Karpas-422 (cell line): Measurements from ENCODE around the gene CDADC1.

DNA sequence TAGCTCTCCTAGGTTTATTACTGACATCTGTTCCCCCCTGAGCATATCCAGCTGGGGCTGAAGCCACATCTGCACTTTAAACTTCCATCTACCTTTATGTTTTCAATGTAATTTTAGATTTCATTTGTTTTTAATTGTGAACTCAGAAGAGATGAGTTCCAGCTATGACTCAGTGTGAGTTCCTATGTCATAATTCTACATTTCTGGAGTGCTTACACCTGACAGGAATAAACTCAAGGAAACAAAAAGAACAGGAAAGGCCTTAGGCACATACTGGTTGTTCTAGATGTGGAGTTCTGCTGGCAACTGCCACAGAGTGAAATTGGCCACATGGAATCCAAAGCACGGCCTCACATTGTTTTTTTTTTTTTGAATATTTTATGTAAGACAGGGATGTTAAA, 42.5 kb downstream of the LRCH1 start:
- PRO-cap = no peak
- RAMPAGE, long total RNA = no peak

DNA sequence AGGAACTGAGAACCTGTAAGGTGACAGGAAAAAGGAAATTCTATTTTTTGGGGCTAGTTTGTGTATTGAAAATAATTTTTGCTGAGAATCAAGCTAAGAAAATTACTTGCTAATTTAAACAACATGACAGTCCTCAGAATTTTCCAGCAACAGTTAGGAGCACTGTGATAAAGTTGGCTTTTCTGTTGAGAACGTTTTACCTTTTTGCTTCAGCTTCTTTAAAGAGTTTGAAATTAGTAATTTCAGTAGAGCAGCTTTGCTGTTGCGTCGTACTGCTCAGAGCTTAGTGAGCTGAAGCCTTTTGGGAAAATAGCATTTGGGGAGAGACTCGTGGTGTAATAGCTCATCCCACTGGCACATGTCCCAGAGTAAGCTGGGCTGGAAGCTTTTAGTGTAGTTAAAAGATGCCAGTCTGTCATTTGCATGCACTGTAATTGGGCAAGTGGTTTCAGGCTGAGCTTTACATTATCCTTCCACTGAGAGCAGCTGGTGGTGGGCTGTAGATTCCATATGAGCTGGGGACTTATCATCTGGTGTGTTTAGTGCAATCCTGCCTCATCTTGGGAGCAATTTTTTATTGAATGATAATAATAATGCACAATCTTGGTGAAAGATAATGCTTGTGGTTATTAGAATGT, 69.8 kb downstream of the LRCH1 start:
- PRO-cap = no peak
- RAMPAGE, long total RNA = no peak

DNA sequence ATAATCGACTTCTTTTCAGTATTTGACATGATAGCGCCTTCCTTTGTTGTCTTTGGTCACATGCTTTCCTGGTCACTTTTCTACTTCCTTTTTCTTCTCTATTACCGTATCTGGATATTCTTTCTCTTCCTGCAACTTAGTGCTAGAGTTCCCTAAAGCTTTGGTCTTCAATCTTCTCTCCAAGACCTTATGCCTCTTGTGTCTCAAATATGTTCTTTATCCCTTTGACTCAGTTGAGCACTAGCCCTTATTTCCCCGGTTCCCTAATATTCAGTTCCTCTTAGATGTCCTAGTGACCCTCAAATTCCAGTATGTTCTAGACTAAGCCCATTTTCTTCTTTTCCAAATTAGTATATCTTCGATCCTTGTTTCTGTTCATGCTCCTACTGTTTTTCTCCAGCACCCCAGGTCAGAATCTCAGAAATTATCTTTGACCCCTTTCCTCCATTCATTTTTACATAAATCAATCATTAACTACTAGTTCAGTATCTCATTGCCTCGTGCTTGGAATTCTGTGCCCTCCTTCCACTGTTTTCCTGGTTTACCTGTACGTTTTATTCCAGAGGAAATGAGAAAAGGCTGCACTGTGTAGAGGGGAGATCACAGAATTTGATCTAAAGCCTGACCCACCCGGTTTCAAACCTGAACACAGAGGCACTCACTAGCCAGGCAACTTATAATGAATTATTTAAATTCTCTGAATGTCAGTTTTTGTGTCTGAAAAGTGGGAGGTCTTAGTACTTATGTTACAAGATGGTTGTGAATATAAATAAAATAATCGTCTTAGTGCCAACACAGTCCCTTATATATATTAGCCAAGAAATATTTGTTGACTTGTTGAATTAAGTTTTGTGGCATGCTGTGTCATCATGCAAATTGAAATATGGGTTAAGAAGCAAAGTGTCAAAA, 107.9 kb downstream of the LRCH1 start:
- PRO-cap = no peak
- RAMPAGE, long total RNA = no peak

DNA sequence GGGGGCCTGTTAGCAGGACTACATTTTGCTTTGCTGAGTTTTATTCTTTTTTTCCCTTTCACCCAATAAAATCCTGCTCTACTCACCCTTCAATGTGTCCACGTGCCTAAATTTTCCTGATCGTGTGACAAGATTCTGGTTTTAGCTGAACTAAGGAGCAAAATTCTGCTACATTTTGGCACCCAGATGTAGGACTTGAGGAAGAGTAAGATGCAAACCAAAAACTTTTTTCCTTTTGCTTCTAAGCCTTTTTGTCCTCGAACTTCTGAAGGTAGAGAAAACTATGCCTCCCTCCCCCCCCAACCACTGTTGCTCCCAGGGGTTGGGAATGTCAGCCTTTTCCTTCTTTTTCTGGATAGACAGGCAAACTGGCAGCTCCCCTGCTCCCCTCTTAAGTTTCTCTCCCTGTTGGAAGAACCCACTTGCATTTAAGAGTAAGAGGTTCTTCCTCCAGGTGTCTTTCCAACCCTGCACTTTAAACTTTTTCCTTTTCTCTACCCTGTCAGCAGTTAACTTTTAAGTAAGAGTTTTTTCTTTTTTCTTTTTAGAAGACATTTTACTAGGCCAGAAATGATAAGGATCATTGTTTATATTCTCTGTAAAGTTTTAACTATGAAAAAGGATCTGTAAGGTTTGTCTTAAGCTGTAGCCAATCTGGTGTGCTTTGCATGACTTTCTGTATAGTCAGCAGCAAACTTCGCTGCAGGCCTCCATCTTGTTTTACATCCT, 27.8 kb downstream of the MED4 start:
- PRO-cap = no peak
- RAMPAGE, long total RNA = no peak

DNA sequence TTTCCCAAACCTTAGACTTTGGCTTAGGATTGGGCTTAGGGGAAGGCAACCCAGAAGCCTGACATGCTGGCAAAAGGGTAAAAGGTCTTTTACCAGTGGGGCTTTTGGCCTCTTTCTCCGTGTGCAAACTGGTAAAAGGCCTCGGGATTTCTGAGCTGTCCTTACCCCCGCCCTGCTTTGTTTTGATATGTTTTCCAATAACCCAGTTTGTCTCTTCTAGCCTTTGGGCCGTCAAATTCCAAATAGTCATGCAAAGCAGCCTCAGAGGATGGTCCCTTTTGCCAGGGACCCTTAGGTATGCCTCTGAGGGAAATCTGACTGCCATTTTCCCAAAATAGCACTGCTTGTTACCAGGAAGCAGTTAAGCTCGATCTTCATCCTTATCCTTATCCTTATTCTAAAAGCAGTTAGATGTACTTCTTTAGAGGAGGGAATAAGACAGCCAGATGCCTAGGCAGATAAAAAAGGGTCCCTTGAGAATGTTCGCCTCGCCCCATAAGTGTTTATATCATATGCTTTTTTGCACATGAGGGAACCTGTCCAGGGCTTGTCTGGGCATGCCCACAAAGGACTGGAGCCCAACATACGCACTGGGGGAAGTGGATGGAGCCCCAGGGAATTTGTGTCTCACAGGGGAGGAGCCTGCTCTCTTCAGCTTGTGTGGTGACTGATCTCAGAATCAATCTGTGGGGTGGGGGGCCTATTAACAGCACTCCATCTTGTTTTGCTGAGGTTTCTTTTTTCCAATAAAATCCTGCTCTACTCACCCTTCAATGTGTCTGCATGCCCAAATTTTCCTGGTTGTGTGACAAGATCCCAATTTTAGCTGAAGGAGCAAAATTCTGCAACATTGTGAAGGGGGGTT, 22.8 kb downstream of the MED4 start:
- PRO-cap = no peak
- RAMPAGE, long total RNA = no peak

DNA sequence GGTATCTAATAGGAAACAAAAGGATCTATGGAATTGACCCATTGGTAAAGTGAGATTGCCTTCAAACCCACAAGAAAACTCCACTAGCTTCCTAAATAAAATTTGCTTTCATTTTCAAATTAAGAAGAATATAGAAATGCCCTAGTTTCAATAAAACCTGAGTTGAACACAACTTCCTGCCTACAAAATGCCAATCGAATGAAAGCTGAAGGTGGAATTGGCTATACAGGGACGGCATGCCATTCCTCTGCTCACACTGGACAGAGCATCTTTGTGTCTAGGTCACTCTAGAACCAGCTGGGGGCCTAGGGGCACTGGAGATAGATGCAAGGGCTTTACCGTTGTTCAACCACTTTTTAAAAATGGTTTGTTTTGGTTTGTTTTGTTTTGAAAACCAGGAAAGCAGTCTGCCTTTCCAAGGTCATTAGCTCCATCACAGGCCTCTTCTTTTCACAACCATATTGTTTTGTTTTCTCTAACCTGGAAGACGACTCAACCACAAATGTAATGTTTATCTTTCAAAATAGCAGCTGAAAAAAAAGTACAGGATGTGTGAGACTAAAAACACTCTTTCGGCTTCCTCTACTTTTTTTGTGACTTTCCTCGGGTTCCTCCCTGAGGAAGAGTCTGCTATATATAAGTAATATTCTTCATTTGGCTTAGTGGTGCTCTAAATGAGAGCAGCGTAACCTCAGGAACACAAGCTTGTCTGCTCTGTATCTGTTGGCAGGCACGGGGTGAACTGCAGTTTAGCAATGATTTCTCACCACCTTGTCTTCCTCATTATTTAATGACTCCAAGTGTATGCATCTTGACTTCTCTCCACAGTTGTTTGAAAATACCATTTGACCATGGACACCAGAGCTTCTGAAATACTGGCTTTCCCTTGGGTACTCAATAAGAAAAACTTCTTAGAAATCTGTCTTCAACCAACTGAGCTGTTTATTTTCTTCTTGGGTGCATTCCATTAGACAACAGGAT, 11.8 kb upstream of the ITM2B start:
- PRO-cap = no peak
- RAMPAGE, long total RNA = no peak

DNA sequence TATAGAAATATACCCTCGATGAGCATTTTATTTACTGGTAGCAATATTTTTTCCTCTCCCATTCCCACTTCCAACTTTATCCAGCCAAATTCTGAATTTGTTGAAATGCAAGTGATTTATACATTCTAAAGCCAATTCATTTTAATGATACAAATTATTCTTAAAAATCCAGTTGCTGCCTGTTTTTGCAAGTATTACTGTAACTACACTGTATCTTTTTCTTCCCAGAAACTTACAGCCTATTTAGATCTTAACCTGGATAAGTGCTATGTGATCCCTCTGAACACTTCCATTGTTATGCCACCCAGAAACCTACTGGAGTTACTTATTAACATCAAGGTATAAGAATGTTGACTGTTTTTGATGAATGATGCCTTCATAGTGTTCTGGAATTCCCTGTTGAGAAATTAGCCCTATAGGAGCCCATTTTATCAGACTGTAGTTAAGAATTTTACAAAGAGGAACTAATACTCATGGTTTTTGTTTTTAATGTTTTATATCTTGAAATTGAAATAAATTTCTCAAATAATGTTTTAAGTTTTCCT, 25.0 kb downstream of the ITM2B start:
- PRO-cap = no peak
- RAMPAGE, long total RNA = no peak

DNA sequence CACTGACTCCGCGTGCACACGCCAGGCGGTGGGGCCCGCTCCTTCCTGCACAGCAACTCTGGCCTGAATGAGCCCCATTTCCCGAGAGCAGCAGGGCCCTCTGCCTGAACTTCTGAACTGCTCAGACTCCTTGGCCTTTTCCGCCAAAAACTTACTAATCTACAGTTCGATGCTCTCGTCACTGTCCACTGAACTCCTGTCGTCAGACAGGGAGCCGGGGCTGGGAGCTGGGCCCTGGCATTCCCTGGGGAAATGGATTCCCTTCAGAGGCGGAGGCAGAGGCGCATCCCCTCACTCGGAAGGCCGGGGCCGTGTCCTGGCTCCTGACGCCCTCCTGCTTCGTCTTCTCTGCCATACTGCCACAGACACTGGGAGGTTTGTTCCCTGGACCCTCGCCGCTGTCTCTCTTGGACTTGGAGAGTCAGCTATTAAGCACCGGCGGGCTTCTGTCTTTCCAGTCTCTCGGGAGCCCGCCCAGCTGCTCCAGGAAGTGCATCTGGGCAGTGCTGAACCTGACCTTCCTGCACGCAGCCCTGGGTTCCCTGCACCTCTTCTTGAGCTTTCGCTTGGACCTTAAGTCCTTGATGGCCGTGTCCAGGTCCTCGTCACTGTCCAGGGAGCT, 14.4 kb downstream of the RB1 start:
- PRO-cap = no peak
- RAMPAGE, long total RNA = no peak

GRCh38 chr13:48400729-48401323, 12.1 kb downstream of the LPAR6 start:
- PRO-cap = no peak
- RAMPAGE, long total RNA = no peak

GRCh38 chr13:48570165-48570624, 37.3 kb upstream of the RCBTB2 start:
- PRO-cap = no peak
- RAMPAGE, long total RNA = no peak

GRCh38 chr13:48581084-48581353, 48.1 kb upstream of the RCBTB2 start:
- PRO-cap = no peak
- RAMPAGE, long total RNA = no peak

DNA sequence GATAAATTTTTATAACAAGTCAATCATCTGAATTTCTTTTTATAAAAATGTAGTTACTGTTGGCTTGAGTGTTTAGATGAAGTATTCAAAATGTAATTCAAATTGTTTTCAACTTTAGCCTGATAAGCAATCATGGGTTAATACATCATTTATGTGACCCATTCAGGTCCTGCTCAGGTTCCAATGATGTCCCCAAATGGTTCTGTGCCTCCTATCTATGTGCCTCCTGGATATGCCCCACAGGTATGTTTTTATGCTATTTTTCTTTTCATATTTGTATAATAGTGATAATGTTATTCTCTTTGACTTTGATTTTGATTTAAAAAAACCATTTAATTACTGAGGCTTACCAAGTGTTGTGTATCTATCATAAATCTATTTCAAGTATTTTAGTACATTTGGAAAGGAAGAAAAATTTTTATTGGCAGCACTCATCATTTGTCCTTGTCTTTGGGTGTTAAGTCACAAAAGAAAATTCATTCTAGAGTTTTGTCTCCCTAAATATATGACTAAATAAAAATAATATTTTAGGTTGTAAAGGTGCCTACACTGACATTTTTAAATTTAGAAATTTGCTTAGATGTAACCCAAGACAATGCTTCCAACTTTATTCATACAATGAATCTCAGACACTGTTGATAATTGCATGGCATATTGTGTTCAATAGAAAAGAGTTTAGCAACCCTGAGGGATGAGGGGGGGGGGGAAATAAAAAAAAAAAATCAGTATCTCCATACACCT, 105.5 kb upstream of the MLNR start:
- PRO-cap = no peak
- RAMPAGE, long total RNA = no peak

- PRO-cap = bidirectional peak, plus-strand start at chr13:49247941, minus-strand start at chr13:49247864; unidirectional peak, minus-strand start at chr13:49248205
- RAMPAGE, long total RNA = start-site peak on the minus strand at chr13:49247809-49247864, 57 and 54 reads in 2 replicates
Observed at GRCh38 chr13:49247206-49248379, at the start of gene CDADC1. TSS of gene CDADC1 (plus strand) at chr13:49247925.

- PRO-cap = no peak
- RAMPAGE, long total RNA = no peak
Observed at GRCh38 chr13:49295216-49295928, 47.6 kb downstream of the CDADC1 start.

GRCh38 chr13:49308613-49309480, 61.1 kb downstream of the CDADC1 start:
- PRO-cap = no peak
- RAMPAGE, long total RNA = no peak

DNA sequence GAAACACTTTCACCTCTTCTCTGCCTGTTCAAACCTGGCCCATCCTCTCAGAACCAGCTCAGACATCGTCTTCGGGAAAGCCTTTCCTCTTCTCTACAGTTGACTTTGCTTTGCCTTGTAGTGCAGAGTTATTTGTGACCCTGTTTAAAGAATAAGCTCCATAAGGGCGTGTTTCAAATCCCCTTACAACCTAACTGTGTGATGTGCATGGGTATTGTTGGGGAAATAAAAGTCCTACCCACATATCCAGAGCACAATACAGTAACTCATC, 86.7 kb downstream of the CDADC1 start:
- PRO-cap = no peak
- RAMPAGE, long total RNA = no peak

DNA sequence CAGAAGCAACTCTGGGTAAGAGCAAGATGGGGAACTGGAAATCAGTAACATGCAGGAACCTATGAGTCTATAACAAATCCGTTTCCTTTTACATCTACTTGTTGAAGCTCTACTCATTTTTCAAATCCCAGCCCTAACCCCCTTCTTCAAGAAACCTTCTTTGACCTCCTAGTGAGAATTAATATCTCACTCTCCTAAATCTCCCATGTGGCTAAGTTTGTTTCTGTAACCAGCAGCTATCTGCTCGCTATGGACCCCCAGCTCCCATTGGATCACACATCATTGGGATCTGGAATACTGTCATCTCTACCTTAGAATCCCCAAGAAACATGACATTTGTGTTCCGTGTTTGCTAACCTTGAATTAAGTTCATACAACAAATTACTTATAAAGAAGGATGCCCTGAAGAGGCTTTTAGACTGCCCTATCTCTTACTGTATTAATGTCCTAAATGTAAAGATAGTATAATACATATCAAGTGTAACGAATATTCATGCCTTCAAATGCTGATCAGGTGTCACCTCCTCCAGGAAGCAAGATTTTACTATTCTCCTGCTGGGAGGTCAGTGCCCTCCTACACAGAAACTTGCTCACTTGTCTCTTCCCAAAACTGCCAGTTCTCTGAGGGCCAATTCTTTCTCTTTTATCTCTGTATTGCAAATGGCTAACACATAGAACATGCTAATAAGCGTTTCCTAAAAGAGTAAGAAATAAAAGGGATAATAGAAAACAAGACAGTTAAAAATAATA, 19.3 kb downstream of the EBPL start:
- PRO-cap = no peak
- RAMPAGE, long total RNA = no peak

DNA sequence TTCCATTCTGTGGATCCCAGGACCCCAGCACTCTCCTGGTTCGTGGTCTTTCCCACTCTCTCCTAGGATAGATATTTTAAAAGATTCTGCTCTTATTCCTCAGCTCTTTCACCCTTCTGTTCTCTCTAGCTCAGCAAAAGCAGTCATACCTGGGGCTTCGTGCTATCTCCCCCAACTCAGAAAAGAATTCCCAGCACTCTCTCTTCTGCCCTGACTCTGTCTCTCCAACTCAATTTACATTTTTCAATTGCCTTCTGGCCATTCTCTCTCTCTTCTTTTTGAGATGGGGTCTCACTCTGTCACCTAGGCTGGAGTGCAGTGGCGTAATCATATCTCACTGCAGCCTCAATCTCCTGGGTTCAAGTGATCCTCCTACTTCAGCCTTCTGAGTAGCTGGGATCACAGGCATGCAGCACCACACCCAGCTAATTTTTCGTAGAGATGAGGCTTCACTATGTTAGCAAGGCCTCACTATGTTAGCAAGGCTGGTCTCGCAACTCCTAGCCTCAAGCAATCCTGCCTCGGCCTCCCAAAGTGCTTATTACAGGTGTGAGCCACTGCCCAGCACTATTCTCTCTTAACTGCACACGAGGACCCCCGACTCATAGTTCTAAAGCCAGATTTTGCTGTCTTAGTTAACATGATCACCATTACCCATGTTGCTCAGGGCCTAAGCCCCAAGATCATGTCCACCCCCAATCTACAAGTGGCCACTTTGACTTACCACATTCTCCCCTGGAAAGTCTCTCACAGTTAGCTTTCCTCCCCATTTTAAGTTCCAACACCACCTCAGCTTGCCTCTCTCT, 4.5 kb downstream of the EBPL start:
- PRO-cap = no peak
- RAMPAGE, long total RNA = no peak

GRCh38 chr13:49687701-49688074, 3.6 kb downstream of the EBPL start:
- PRO-cap = no peak
- RAMPAGE, long total RNA = no peak

- PRO-cap = no peak
- RAMPAGE, long total RNA = no peak
Observed at GRCh38 chr13:49690048-49690742, 1.1 kb downstream of the EBPL start.